Right lobe of liver (tissue), 4 donors: ENCODE measurements around the genes ODR4, PLA2G4A, RGS21, CFHR4 and DENND1B.

DNA sequence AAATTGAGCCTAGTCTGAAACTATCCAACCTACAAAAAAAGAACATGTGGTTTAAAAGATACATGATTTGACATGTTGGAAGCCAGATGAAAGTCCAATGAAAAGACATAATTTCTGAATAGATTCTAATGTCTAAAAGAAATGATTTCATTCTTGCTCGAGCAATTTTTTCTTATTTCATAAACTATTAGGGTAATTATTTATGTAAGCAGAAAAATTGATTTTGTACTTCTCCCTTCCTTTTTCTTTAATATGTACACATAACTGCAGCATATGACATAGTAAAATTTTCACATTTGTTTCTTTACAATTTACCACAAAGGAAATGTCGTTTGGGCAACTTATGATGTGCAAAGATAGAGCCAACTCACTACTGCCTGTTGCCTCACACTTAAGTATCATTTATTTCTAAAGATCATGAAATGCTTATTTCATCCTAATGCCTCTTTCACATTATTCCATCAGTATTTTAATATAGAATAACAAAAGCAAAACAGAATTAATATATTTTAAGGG, 165.8 kb upstream of the HMCN1 start:
- PRO-cap, 4 experiments, result no peak in any of the 4 experiments
- RAMPAGE, long total RNA, 2 experiments, result no peak in any of the 2 experiments

DNA sequence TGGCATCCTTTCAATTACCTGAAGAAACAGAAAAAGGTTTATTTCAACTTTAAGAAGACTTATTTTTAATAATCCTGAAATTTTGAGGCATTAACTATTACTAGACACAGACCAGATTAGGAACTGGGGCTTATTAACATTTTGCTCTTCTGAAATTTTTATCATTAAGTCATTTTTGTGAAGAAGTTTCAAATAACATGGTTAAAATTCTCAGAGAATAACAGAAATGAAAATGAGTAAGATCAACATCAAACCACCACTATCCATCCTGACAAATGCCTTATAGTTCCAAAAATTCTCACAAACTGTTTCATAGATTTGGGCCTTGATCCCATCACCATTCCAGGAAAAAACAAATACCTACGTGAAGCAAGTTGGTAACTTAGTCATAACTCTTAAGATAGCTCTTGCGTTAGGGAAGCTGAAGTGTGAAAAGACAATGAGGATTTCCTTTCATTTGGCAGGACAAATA, 55.3 kb upstream of the HMCN1 start:
- PRO-cap, 4 experiments, result no peak in any of the 4 experiments
- RAMPAGE, long total RNA, 2 experiments, result no peak in any of the 2 experiments

- PRO-cap, 4 experiments, result no peak in any of the 4 experiments
- RAMPAGE, long total RNA, 2 experiments, result no peak in any of the 2 experiments
These were observed 15.4 kb downstream of the TPR start for GRCh38 chr1:186359646-186360125.

DNA sequence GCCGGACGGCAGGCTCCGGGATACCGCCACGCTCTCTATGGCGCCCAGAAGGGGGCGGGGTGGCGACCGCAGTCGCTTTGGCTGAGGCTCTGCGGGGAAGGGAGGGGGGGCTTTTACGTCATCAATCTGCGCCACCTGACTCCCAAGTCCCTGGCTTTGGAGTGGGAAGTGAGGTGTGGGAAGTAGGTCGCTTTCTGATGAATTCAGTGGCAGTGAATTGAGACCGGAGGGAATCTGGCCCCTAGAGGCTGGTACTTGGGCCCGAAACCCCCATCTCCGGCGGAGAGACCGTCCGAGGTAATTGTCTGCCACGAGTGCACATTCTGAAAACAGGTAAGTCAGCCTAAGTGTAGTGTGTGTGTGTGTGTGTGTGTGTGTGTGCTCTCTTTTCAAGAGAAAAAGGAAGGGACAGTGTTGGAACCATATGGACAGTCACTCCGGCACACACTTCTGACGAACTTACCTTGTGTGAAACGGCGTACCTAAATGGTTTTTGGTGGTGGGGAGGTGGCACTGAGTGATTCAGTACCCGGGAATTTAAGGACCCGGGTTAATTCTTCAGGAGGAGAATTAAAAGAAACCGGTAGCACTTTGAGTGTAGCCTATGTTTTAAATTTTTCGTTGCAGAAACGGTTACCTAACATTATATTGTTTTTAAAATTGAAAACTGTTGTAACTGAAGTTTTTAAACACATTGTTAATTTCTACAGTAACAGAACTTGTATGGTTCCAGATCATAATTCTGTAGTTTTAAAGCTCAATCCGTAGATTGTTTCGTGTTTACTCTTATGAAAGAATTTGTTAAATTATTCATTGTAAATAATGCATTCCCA, at the start of gene ODR4:
Gene ODR4, plus strand, starts transcription at position 197 of the 833 bp plus-strand sequence.
- PRO-cap, 4 experiments, result peak in 4 of 4 experiments; most common plus-strand start position 220 of the sequence (in 2); most common minus-strand start position 91 of the sequence (in 4)
- RAMPAGE, long total RNA, 2 experiments, result start-site peak on the plus strand in 2 of 2 experiments, centred at positions 206 to 208 of the sequence, 1,768 to 2,474 reads per replicate; start-site peak on the minus strand in 1 of 2 experiments, centred at position 79 of the sequence, 64 reads per replicate

DNA sequence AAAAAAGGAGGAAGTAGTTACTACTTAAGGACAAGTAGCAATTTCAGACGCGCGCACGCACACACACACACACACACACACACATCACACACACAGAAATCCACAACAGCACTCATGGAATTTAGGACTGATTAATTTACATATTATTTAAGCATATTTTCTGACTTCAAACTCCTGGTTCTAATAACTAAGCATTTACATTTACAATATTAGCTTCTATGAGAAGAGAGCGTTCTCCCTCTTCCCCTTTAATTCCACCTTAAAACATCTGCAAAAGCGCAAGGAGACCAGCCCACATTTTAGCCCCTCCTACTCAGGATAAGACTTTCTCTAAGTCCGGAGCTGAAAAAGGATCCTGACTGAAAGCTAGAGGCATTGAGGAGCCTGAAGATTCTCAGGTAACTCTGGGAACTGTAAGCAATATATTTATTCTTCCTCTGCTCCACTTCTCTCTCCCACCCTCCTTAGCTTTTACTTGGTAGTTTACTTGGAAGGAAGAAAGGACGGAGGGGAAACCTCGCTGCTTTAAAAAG, at the start of gene PLA2G4A:
Gene PLA2G4A, plus strand, starts transcription at position 312 of the 533 bp plus-strand sequence.
- PRO-cap, 4 experiments, result peak in 4 of 4 experiments; most common plus-strand start position 353 of the sequence (in 3); most common minus-strand start position 261 of the sequence (in 1)
- RAMPAGE, long total RNA, 2 experiments, result start-site peak on the plus strand in 2 of 2 experiments, centred at positions 332 to 337 of the sequence, 37 to 71 reads per replicate

DNA sequence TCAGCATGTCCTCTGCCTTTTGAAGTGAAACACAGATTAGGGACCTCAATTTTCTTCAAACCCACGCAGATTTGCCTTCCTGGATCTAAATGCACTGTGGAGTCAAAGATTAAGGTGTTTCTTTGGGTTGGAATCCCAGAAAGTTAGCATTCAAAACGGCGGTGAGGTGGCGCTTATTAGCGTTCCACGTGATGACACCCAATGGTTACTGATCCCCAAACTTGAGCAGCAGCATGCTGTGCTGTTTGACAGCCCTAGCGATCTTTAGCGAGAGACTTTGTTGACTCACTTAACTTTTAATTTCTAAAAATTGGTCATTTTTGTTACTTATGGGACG, 390 bp downstream of the PLA2G4A start:
- PRO-cap, 4 experiments, result no peak in any of the 4 experiments
- RAMPAGE, long total RNA, 2 experiments, result no peak in any of the 2 experiments

- PRO-cap, 4 experiments, result no peak in any of the 4 experiments
- RAMPAGE, long total RNA, 2 experiments, result no peak in any of the 2 experiments
These were observed 5.7 kb downstream of the PLA2G4A start for GRCh38 chr1:186834423-186834805.

DNA sequence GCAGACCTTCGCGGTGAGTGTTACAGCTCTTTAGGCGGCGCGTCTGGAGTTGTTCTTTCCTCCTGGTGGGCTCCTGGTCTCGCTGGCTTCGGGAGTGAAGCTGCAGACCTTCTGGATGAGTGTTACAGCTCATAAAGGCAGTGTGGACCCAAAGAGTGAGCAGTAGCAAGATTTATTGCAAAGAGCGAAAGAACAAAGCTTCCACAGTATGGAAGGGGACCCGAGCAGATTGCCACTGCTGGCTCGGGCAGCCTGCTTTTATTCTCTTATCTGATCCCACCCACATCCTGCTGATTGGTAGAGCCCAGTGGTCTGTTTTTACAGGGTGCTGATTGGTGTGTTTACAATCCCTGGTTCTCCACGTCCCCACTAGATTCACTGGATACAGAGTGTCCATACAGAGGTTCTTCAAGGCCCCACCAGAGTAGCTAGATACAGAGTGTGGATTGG, 1183.9 kb downstream of the PLA2G4A start:
- PRO-cap, 4 experiments, result no peak in any of the 4 experiments
- RAMPAGE, long total RNA, 2 experiments, result no peak in any of the 2 experiments

- PRO-cap, 4 experiments, result no peak in any of the 4 experiments
- RAMPAGE, long total RNA, 2 experiments, result no peak in any of the 2 experiments
These were observed 844.6 kb downstream of the BRINP3 start for GRCh38 chr1:189633132-189633483.

DNA sequence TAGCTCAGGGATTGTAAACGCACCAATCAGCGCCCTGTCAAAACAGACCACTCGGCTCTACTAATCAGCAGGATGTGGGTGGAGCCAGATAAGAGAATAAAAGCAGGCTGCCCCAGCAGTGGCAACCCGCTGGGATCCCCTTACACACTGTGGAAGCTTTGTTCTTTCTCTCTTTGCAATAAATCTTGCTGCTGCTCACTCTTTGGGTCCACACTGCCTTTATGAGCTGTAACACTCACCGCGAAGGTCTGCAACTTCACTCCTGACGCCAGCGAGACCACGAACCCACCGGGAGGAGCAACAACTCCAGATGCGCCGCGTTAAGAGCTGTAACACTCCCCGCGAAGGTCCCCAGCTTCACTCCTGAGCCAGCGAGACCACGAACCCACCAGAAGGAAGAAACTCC, 425.8 kb upstream of the RGS18 start:
- PRO-cap, 4 experiments, result no peak in any of the 4 experiments
- RAMPAGE, long total RNA, 2 experiments, result no peak in any of the 2 experiments

DNA sequence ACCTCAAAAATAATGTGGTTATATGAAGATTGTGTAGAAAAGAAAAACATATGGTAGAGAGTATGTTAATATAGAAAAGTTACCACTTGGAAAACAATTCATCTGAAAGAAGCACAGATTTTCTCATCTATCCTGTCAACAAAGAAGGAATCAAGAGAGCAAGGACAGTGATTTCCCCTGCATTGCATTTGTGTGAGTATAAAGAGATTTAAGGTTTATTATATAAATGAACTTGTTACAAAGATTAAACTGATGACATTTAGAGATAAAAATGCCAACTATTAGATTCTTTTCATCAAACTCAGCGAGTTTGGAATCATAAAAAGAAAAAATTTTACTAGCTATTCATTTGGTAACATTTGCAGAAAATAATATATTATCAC, at the start of gene RGS21:
Gene RGS21, plus strand, starts transcription at position 79 of the 383 bp plus-strand sequence.
- PRO-cap, 4 experiments, result no peak in any of the 4 experiments
- RAMPAGE, long total RNA, 2 experiments, result no peak in any of the 2 experiments

GRCh38 chr1:192485656-192486325, 89.8 kb upstream of the RGS1 start:
- PRO-cap, 4 experiments, result no peak in any of the 4 experiments
- RAMPAGE, long total RNA, 2 experiments, result no peak in any of the 2 experiments

GRCh38 chr1:192936452-192937100, 122.6 kb downstream of the UCHL5 start:
- PRO-cap, 4 experiments, result no peak in any of the 4 experiments
- RAMPAGE, long total RNA, 2 experiments, result no peak in any of the 2 experiments

DNA sequence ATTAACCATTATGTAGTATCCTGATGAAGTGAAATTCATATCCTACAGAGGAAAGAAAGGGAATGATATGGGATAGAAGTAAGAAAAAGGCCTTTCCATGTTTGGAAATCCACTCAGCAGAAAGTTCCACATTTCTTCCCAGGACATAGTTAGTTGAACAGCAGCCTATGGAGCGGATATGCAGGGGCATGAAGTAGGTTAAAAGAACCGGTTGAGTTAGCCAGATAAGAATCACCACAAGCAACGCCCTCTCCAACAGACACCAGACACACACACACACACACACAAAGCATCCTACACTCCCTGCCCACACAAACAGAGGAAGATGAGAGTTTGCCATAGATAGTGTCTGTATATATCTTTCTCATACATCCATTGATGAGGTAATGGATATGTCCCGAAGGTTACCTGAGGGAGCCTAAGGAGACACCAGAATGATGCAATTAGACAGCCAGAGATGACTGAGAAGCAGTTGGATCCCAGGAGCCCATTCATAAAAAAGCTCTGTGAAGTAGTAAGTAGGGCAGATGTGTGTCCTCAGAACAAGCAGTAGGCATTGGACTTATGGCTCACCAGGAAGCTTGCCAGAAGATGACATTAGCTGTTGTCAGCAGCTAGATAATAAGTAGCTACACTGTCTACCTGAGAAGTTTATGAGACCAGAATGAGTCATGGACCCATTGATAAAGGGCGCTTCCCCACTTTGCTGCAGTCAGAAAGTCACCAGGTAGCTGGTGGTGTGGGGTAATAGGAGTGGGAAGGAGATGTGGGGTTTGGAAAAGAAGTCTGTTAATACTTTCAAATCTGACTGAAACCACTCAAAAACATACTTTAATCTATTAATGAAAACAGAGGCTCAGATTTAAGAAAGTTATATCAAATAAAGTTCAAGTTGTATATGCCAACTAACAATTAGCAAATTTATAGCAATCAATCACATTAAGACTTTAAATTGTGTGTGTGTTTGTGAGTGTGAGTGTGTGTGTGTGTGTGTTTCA, 247.0 kb downstream of the KCNT2 start:
- PRO-cap, 4 experiments, result peak in 4 of 4 experiments; most common plus-strand start position 314 of the sequence (in 1); most common minus-strand start position 558 of the sequence (in 2)
- RAMPAGE, long total RNA, 2 experiments, result no peak in any of the 2 experiments

DNA sequence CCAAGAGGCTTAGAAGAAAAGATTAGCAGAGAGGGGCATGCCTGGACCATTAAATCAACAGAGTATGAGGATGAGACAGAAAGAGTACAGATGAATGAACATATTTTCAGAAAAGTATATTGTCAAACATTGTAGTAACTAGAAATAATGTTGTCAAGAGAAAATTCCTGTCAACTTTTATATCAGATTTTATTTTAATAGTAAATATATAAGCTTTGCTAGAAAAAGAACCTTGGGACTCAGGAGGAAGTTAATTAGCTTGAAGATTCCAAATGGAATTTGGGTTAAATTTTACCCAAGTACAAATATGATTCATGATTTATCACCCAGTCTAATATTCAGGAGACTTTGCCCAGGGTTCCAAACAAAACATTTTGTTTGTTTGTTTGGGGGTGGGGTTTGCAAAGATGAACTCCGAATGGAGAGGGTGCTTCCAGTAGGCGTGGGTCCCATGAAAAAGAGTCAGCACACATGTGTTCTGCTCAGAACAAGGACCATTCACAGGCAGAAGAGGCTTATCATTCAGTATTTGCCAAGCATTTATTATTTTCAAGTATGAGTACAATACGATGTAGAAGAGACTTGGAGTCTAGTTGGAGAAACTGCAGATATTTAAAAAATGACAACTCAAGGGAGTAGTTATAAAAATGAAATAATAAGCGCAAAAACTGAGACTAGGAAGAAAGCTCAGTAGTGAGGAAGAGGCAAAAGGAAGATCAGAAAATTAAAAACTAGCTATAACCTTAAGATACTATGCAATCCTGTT, 23.5 kb downstream of the KCNT2 start:
- PRO-cap, 4 experiments, result peak in 2 of 4 experiments; most common plus-strand start position 436 of the sequence (in 1); most common minus-strand start position 256 of the sequence (in 1)
- RAMPAGE, long total RNA, 2 experiments, result no peak in any of the 2 experiments

GRCh38 chr1:196654308-196654717, 2.5 kb downstream of the CFH start:
- PRO-cap, 4 experiments, result peak in 4 of 4 experiments; most common plus-strand start chr1:196654425 (in 1); most common minus-strand start chr1:196654484 (in 2)
- RAMPAGE, long total RNA, 2 experiments, result no peak in any of the 2 experiments

DNA sequence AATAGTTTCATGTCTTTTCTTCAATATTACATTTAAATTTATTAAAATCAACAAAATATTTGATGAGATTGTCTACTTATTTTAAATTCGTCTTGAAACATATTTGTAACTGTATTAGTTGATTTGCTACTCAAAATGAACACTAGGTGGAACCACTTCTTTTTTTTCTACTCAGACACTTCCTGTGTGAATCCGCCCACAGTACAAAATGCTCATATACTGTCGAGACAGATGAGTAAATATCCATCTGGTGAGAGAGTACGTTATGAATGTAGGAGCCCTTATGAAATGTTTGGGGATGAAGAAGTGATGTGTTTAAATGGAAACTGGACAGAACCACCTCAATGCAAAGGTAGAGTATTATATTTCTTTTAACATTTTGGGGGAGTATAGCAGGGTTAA, 8.4 kb downstream of the CFHR1 start:
- PRO-cap, 4 experiments, result no peak in any of the 4 experiments
- RAMPAGE, long total RNA, 2 experiments, result no peak in any of the 2 experiments

- PRO-cap, 4 experiments, result peak in 1 of 4 experiments; most common plus-strand start chr1:196888004 (in 1)
- RAMPAGE, long total RNA, 2 experiments, result start-site peak on the plus strand in 1 of 2 experiments, at chr1:196888057-196888104 at its widest, 734 reads per replicate
These were observed at the start of gene CFHR4 for GRCh38 chr1:196887832-196888359. TSS of gene CFHR4 (plus strand) at chr1:196888052.

GRCh38 chr1:197200293-197200513, 890 bp downstream of the ZBTB41 start:
- PRO-cap, 4 experiments, result no peak in any of the 4 experiments
- RAMPAGE, long total RNA, 2 experiments, result no peak in any of the 2 experiments

- PRO-cap, 4 experiments, result peak in 4 of 4 experiments; most common plus-strand start chr1:197775434 (in 4); most common minus-strand start chr1:197775470 (in 3)
- RAMPAGE, long total RNA, 2 experiments, result start-site peak on the minus strand in 1 of 2 experiments, at chr1:197775496-197775907 at its widest, 50 reads per replicate
These were observed at the start of gene DENND1B for GRCh38 chr1:197775100-197776177. TSS of gene DENND1B (minus strand) at chr1:197775480.